ENCODE measurements around a stretch of chr1.

DNA sequence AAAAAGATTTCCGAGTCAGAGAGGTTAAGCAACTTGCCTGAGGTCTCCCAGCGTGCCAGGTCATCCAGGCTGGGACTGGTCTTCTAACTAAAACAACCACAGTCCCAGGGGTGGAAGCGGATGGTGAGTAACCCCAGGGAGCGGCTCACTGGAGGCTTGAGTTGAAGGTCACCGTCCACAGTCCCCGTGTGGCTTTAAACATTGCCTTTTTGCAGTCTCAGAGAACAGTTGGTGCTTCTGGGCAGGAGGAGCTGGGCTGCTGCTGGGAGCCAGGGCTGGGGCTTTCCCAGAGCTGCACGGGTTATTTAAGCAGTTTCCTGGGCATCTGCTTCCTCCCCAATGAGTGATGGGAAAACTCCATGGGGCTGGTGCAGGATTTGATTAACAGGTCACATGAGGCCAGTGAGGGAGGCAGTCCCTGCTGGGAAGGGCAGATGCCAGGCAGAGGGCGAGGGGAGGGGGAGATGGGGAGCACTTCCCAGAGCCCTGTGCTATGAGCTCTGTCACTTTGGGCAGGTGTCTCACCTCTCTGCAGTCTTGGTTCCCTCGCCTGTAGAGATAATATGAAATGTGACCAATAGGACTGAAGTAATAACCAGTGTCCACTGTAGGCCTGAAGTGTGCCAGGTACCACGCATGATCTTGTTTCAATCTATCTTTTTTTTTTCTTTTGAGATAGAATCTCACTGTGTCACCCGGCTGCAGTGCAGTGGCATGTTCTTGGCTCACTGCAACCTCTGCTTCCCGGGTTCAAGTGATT is 12.4 kb downstream of the ARHGEF10L start:
- PRO-cap = no peak

DNA sequence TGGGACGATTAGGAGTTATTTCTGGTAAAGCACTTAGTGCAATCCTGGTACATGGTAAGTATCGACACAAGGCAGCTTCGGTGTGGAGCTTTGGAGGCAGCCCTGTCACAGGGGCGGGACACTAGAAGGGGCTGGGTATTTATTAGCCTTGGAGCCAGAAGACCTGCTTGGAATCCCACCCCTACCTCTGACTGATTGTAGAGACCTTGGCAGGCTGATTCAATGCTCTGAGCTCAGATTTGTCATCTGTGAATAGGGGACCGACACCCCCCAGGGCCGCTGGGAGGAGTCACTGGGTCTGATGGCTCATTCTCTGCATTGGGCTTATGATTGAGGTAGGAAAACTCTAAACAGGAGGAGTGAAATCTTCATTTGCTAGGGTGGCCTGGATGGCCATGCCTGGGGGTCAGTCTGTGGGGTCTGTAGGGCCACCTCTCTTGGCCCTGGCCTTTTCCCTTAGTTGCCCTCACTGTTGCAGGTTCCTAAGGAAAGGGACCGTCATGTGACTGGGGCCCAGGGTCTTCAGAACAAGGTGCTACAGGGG is 19.8 kb downstream of the ARHGEF10L start:
- PRO-cap = no peak

DNA sequence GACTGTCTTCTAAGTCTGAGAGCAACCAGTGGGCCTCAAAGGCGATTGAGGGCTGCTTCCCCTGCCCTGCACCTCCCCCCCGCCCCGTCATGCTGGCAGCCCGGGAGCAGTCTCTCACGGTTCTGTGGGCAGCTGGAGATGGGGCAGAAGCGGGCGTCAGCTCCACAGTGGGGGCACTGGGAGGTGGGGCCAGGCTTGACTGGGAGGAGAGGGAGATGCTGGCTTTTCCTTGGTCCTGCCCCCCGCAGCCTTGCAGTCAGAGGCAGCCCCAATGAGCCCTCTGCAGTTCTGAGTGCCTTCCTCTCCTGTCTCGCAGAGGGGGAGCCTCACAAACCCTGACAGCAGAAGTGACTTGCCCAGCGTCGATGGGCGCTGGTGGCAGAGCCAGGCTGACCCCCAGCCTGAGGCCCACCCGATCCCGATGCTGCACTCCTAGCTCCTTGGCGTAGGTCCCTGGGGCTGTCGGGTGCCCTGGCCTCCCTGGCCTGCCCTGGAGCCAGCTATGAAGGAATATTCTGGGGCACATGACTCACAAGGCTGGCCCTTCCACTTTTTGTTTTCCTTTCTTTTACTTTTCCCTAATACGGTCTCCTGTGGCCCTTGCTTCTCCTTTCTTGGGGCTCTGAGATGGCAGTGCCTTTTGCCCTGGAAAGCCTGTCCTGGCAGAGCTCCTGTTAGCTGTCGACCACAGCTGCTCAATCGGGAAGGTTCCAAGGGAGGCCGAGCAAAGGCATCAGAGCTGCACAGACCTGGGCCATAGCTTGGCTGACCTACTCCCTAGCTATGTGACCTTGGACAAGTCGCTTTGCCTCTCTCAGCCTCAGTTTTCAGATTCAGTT is 21.9 kb downstream of the ARHGEF10L start:
- PRO-cap = no peak

GRCh38 chr1:17570346-17570834 is 30.9 kb downstream of the ARHGEF10L start:
- PRO-cap = no peak

GRCh38 chr1:17576008-17576610 is 36.6 kb downstream of the ARHGEF10L start:
- PRO-cap = no peak

GRCh38 chr1:17581915-17582676 is 42.6 kb downstream of the ARHGEF10L start:
- PRO-cap = no peak

- PRO-cap = no peak
Observed at GRCh38 chr1:17587322-17587653, 47.8 kb downstream of the ARHGEF10L start.

DNA sequence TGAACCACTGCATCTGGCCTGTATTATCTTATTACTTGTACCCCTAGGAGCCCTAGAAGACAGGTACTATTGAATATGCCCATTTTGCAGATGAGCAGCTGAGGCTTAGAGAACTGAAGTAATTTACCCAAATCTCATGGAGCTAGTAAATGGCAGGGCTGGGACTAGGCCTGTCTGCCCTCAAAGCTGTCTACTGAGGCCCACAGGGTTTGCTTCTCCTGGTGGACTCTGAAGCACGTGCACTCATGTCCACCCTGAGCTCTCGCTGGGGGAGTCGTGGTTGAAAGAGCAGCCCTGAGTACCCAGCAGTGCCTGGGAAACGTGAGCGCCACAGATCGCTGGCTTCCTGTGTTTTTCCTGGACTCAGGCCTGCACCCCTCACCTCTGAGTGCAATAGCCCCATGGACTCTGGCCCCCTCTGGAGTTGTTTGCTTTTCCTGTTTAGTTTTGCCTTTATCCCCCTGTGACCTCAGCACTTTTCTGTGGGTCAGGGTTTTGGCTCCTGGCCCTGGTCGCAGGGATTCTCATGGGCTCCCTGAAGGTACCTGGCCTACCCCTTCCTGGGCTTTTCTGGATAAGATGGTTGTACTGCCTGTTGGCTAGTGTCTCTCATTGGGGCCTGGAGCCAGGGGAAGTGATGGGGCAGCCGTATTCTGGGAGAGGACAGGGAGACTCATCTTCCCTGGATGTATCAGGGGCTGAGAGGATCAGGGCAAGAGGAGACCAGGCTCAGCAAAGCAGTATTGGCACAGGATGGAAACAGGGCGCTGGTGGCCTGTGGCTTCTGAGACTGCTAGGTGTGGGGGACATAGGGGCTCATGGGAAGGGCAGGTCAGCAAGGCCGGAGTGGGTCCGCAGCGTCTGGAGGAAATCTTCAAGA is 52.6 kb downstream of the ARHGEF10L start:
- PRO-cap = no peak

GRCh38 chr1:17605562-17606300 is 66.2 kb downstream of the ARHGEF10L start:
- PRO-cap = no peak

- PRO-cap = no peak
Observed at GRCh38 chr1:17891104-17891671, 136.1 kb downstream of the ACTL8 start.

DNA sequence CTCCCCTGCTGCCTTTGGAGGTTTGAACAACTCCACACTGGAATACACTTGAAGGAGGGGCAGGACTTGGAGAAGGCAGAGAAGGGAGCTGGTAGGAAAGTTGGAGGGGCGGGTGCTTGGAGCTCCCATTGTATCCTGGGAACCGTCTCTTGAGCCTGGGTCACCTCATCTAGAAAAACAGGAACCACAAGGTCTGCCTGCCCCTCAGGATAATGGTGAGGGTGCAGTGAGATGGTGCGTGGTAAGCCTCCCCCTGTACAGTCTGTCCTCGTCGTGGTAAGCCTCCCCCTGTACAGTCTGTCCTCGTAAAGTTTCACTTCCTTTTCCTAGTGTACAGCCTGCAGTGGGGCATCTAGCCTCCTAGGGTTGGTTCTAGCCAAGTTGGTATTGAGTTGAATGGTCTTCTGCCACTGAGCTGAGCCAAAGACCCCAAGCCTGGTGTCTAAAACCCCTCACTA is 66.5 kb upstream of the IGSF21 start:
- PRO-cap = no peak

DNA sequence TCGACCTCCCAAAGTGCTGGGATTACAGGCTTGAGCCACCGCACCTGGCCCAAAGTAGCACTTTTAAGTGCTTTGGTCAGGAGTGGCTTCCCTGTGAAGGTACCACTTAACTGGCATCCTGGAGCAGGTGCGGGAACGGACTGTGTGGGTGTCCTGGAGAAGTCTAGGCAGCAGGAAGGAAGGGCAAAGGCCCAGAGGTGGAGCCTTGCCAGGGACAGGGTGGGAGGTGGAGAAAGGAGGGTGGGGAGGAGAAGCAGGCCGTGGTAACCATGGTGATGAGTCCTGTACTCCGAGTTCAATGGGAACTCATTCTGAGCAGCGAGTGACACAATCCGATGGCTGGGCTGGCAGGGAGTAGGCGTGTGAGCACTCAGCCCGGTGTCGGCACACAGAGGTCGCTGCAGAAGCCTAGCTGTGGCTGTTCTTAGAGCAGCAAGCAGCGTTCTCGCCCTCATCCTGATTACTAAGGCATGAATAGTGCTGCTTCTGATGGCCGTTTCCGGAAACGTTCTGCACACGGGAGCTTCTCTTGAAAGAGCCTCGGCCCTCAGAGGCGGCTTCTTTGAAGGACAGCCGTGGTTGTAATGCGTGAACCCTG is 73.1 kb upstream of the PAX7 start:
- PRO-cap = unidirectional peak, plus-strand start at position 328 of the sequence

DNA sequence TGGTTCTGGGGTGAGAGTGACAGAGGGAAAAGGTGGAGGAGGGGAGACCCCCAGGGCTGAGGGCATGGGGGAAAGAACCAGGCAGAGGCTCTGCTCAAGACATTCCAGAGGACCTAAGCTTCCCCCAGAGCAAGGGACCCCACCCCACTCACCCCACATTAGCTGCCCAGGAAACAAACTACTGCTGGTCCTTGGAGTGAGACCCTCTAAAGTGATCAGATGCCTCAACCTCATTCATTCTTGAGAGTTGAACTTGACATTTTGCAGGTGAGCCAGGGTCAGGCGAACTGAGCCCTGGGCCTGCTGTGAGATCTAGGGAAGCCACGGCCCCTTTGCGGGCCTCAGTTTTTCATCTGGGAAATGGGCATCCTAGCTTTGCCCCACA is 102.9 kb downstream of the PAX7 start:
- PRO-cap = no peak

DNA sequence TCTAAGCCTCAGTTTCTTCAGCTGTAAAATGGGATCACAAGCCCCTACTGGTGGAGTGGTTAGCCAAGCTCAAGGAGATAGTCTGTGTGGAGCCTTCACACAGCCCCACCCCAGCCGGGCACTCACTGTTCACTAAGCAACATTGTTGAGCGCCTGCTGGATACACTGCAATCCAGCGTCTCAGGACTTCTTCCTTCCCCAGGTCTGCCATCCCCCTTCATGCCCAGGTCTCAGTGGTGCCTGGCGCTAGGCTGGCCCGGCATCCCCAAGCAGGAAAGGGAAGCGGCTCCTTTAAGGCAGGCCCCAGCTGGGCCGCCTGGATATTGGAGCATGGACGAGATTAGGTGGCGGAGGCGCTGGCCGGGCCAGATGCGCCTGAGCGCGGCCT is 75.6 kb downstream of the TAS1R2 start:
- PRO-cap = unidirectional peak, plus-strand start at position 323 of the sequence

DNA sequence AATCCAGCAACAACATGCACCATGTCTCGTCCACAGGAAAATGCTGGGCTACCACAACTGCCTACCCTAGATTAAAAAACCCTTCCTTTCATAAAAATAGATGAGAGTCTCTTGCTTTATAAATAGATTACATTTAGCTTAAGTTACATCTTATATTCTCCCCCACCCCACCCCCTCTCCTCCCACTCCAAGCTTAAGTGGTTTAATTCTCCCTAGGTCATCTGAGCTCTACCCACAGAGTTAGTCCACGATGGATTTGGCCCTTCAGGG is 2.9 kb upstream of the ALDH4A1 start:
- PRO-cap = no peak

- PRO-cap = no peak
Observed at GRCh38 chr1:18912932-18913708, 10.8 kb upstream of the ALDH4A1 start.

- PRO-cap = no peak
Observed at GRCh38 chr1:18914847-18915331, 12.5 kb upstream of the ALDH4A1 start.

DNA sequence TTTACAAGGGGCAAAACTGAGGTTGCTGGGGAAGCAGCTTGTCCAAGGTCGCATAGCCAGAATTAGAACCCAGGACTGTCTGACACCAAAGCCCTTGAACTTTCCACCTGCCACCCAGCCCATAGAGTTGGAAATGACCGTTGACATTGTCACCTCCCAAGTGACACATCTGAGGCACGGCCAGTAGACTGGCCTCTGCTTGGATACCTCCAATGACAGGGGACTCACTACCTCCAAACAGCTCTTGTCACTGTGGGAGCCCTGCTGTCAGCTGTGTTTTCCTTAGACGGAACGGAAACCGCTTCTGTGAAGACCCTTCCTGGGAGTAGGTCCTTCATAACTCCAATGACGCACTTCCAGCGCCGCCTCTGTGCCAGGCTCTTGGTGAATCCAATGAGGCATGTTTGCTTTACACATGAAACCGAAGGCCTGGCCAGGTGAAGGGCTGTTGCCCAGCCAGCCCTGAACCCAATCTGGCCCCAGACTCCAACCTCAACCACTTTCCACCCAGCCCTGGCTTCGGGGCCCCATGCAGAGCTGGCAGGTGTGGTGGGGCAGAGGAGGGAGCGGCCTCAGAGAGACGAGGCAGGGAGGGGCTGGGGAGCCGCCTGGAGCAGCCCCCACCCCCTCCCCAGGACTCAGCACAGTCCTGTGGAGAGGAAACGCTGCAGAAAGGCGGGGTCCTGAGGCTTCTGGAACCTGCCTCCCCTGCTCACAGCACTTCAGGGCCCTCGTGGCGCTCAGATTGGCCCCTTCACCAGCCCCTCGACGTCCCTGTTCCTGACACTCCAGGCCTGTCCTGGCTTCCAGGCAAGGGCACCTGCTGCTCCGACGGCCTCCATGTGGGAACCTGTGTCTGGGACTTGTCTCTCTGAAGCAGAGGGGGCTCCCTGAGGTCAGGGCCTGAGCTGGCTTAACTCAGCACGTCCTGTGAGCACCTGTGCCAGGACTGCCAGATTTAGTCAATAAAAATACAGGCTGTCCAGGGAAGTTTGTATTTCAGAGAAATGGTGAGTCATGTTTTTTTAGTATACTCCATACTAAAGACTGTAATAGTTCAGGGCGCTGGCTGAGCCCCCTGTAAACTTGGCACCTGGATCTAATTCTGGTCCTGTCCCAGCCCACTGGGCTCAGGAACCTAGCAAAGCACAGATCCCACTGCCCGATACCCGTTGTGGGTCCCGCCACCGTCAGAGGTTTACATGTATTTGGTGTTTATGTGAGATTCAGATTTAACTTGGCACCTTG is 109.5 kb upstream of the IFFO2 start:
- PRO-cap = no peak

DNA sequence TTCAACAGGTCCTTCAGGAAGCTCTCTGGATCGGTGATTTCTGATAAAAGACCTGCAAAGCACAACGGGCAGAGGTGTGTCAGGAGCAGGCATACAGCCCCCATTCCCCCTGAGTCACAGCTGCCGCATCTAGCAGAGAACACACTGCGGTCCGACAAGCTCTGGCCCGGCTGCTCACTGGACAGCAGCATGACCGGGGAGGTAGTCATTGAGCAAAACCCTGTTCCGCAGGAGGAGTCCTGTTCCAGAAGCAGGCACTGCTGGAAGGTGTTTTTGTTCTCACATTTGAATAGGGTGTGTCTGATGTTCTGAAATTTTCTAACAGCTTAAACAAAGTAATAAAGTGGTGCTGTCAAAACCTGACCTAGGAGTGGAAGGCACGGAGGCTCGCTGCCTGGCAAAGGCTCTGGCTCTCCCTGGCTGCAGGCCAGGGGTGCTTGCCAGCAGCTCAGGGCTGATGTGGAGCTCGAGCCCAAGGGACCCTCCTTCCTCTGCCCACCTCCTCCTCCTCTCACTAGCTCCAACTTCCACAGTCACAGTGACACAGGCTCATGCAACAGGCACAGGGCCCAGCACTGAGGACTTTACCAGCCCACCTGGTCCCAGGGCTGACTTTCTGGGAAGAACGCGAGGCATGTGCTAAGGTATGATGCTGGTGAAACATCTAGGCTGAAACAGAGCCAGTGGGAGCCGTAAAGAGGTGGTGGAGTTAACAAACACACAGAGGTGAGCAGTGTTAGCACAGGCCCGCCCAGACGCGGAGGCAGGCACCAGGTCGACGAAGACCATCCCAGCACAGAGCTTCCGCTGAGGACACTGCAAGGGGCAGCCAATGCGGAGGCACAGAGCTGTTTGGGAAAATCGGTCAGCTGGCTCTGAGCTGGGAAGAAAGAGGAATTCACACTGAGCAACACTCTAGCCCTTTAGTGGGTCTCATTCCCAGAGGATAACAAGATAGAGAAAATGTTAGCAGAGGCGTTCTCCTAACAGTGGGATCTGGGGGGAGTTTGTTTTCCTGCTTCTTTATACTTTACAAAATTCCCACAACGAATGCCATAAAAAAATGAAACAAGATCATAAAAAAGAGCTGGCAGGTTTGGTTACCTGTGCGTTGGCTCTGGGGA is 118.7 kb upstream of the IFFO2 start:
- PRO-cap = no peak

DNA sequence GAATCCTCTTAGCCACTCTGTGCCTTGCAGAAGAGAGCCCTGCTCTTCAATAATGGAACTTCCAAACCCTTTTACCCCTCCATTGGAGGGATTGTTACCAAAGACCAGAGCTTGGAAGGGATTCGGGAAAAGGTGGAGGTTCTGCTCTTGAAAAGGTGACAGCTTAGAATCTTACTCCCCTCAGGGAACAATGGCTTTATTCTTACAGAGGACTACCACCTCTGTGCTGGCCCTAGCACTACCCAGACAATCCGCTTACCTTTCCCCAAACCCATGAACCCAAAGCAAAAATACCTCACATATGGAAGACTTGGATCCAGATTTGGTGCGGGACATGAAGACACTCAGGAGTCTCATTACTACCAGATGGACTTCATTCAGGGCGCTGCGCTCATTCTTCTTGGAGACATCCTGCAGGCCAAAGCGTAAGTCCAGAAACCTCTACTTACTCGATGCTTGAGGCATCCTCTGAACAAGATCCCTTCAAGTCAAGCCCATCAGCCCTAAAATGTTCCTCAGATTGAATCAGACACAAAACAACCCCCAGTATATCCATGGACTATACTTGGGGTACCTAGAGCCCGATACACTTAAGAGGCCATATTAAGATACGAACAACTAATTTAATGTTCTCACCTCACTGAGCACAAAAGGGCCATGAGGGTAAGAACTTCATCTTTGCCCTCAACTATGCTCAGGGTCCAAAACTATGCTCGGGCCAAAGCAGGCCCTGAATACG is 82.6 kb downstream of the UBR4 start:
- PRO-cap = no peak